Measurements from ENCODE around the gene C16orf90.

DNA sequence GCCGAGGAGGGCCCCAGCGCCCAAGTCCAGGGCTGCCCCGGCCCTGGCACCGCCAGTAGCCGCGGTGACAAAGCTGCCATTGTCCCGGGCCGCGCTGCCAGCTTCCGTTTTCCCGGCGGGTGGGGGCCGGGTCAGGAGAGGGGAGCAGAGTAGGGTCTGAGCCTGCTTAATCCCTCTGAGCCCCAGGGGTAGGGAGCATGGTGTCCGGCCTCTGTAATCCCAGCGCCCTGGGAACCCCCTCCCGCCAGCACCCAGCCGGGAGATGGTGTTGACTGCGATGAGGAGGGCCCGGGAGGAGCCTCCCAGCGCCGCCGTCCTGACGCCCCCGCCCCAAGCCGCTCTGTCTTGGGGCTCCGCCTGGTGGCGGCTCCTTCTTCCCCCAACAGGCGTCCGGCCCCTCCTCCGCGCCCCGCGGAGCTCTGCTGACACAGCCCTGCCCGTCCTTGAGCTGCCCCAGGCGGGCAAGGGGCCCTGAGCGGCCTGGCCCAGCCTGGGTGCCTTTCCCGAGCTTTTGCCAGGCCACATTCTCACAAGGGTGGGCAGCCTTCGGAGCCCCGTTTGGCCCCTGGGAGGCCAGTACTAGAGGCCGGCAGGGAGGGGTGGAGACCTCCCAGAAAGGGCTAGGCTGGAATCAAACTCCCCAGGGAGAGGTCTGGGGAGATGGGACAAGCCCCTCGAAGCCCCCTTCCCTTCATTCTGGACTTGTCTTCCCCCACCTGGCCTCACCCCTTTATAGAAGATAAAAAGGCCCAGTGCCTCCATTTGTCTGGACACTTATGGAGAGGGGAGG, 959 bp downstream of the PAQR4 start:
- PRO-cap = no peak

DNA sequence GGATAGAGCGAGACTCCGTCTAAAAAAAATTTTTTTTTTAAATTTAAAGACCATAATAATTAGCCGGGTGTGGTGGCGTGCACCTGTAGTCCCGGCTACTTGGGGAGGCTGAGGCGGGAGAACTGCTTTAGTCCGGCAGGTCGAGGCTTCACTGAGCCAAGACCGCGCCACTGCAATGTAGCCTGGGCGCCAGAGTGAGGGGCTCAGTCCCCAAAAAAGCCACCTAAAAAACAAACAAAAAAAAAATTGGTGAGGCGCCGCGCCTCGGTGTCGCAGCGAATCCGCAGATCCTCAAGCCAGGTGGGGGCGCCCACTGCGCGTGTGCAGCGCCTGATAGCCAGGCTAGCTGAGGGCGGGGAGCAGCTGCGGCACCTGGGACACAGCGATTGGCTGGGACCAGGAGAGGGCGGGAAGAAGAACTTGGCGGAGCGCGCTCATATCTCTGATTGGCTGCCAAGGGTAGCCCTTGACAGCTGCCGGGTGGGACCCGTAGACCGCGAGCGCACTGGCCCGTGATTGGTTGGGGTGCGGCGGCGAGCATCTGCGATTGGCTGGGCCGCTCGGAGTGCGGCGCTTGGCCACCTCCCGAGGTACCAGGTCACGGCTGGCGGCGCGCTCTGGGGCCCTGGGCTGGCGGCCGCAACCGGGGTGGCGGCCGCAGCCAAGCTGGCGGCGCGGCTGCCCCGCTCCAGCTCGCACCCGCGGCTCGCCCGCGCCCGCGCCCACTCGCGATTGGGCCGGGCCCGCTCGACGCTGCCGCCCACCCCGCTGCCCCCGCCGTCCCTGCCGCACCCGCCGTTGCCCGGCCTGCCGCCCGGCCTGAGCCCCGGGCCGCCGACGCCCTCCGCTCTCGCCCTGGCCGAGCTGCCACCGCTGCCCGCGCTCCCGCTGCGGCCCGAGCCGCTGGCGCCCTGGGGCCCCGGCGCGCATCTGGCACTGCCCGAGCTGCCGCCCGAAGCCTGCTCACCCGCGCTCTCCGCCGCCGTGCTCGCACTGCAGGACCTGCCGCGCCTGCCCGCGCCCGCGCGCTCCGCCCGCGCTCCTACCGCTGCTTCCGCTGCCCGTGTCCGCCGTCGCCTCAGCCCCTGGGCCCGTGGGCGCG, 8.8 kb upstream of the CLDN9 start:
- PRO-cap = bidirectional peak, plus-strand start at position 601 of the sequence, minus-strand start at position 308 of the sequence

GRCh38 chr16:3074727-3075508, 9.5 kb downstream of the IL32 start:
- PRO-cap = bidirectional peak, plus-strand start at chr16:3075172, minus-strand start at chr16:3075042

DNA sequence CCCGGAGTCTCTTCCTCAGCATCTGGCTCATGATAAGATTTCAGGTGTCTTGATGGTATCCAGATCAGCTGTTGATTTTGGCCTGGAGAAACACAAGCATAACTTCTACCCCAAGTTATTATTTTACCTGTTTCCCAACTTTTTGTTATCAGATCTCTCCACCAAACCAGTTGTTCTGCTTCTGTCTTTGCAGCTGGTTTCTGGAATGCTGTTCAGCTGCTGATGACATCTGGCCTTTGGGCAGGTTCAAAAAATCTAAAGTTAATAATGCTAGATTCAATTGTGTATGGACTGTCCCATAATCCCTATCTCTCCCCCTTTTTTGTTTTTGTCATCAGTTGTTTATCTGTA, 13.0 kb downstream of the IL32 start:
- PRO-cap = no peak

- PRO-cap = no peak
Measured at GRCh38 chr16:3125430-3126321, 9.2 kb upstream of the ZNF213 start.

- PRO-cap = no peak
Measured at GRCh38 chr16:3182523-3183202, 47.8 kb downstream of the ZNF213 start.

DNA sequence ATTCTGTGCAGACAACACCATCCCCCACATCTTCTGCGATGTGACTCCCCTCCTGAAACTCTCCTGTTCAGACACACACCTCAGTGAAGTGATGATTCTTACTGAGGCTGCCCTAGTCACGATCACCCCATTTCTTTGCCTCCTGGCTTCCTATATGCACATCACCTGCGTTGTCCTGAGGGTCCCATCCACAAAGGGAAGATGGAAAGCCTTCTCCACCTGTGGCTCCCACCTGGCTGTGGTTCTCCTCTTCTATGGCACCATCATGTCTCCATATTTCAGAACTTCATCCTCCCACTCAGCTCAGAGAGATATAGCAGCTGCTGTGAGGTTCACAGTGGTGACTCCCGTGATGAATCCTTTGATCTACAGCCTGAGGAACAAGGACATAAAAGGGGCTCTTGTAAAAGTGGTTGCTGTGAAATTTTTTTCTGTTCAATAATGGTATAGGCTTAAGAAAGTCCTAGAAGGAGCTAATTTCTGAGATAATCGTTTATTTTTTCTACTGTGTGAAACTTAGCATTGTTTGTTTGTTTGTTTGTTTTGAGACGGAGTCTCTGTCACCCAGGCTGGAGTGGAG, 18.8 kb downstream of the ZNF200 start:
- PRO-cap = no peak

GRCh38 chr16:3485263-3485814, 9.9 kb downstream of the C16orf90 start:
- PRO-cap = no peak

DNA sequence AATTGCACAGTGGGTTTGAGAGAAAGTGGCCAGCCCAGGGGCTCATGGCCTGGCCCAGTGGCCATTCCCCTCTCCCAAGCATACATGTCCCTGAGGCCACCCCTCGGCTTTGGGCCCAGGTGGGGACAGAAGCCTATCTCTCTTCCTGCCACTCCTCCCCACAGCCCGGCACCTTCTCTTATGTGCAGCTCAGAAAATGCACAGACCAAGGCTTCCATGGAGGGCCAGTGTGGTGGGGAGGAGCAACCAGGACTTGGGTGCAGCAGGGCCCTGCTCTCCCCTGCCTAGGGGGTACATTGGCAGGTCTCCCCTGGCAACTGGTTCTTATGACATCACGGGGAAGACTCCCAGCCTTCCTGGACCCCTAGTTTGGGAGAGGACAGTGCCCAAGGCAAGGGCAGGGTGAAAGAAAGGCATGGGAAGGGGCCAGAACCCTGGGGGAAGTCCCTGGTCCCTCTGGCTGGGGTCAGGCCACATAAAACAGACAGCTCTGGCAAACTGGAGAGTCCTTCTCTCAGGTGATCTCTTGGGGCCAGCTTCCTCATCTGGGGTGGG, at the start of gene C16orf90:
TSS of gene C16orf90 (minus strand) at position 286 of the 555 bp plus-strand sequence.
- PRO-cap = no peak

- PRO-cap = no peak
Measured at GRCh38 chr16:3588823-3590060, 12.0 kb upstream of the NLRC3 start.

DNA sequence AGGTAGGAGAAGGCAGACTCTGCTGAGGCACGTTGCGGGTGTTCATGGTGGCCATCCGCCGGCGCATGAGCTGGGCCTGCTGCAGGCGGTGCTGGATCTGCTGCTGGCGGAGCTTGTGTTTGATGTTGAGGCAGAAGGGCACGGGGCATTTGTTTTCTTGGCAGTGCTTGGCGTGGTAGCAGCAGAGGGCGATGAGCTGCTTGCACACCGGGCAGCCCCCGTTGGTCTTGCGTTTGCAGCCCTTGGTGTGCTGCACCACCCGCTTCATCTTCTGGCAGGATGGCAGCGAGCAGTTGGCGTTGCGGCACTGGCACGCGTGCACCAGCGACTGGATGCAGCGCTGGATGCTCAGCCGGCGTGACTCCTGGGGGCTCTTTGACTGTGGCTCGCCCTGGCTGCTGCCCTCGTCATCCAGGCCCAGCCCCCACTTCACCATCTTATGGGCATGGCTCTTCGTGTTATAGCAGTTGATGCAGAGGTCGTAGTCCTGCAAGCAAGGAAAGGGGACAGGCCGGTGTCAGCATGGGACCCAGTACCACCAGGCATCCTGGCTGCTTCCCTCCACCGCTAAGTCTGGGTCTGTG, 12.2 kb upstream of the TRAP1 start:
- PRO-cap = no peak

GRCh38 chr16:3736529-3737061, 19.3 kb upstream of the TRAP1 start:
- PRO-cap = no peak

- PRO-cap = no peak
Measured at GRCh38 chr16:3798069-3798308, 80.7 kb upstream of the TRAP1 start.

DNA sequence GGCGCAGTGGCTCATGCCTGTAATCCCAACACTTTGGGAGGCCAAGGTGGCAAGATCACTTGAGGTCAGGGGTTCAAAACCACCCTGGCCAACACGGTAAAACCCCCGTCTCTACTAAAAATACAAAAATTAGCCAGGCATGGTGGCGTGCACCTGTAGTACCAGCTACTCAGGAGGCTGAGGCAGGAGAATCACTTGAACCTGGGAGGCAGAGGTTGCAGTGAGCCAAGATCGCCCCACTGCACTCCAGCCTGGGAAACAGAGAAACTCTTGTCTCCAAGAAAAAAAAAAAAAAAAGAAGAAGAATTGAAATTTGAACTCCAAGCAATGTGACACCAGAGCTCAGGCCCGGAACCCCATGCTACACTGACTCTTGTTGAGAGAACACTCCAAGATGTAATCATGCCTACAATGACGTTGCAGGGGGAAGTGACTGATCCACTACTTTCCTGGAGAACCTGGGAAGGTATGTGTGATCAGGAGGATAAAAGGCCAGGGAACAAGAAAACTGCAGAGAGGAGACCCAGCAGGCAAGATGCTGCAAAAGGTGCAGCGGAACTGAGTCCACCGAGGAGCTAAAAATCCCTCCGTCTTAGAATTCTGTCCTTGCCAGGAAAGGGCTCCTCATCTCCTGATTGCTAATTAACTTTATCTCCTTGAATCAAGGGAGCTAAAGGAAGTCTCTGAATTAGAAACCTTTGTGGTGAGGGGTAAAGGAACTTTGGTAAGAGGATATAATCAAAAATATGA, 57.9 kb downstream of the ADCY9 start:
- PRO-cap = no peak

GRCh38 chr16:4111867-4112751, 4.1 kb downstream of the ADCY9 start:
- PRO-cap = no peak

GRCh38 chr16:4207978-4209025, 33.6 kb downstream of the SRL start:
- PRO-cap = no peak

GRCh38 chr16:4244175-4244820, 2.4 kb upstream of the SRL start:
- PRO-cap = no peak

DNA sequence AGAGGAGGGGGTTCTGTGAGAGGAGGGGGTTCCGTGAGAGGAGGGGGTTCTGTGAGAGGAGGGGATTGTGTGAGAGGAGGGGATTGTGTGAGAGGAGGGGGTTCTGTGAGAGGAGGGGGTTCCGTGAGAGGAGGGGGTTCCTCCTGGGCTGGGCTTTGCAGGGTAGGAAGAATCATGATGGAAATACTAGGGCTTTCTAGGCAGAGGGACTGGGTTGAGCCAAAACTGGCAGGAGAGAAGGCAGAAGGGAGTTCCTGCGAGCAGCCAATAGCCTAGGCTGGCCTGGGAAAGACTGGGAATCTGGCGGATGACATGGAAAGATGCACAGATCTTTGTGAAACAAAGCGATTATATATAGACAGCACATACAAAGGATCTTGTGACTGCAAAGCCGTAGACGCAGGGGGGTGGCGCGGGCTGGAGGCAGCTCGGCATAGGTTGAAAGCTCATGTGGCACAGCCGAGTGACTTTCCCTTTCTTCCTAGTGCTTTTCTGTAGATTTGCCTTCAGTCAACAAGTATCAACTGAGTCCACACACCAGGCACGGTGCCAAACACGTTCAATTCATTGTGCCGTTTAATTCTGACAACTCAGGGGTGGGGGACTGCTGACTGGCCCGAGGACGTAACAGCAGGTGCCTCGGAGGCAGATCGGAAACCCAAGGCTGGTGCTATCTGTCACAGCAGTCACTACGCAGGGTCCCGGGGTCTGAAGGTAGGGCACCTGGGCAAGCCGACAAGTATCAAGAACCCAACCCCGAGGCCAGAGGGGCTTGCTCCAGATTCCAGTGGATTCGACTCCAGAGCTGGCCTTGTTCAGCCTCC, 6.2 kb downstream of the PAM16 start:
- PRO-cap = no peak

DNA sequence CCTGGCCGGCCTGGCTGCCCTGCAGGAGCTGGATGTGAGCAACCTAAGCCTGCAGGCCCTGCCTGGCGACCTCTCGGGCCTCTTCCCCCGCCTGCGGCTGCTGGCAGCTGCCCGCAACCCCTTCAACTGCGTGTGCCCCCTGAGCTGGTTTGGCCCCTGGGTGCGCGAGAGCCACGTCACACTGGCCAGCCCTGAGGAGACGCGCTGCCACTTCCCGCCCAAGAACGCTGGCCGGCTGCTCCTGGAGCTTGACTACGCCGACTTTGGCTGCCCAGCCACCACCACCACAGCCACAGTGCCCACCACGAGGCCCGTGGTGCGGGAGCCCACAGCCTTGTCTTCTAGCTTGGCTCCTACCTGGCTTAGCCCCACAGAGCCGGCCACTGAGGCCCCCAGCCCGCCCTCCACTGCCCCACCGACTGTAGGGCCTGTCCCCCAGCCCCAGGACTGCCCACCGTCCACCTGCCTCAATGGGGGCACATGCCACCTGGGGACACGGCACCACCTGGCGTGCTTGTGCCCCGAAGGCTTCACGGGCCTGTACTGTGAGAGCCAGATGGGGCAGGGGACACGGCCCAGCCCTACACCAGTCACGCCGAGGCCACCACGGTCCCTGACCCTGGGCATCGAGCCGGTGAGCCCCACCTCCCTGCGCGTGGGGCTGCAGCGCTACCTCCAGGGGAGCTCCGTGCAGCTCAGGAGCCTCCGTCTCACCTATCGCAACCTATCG, 10.2 kb downstream of the VASN start:
- PRO-cap = no peak

DNA sequence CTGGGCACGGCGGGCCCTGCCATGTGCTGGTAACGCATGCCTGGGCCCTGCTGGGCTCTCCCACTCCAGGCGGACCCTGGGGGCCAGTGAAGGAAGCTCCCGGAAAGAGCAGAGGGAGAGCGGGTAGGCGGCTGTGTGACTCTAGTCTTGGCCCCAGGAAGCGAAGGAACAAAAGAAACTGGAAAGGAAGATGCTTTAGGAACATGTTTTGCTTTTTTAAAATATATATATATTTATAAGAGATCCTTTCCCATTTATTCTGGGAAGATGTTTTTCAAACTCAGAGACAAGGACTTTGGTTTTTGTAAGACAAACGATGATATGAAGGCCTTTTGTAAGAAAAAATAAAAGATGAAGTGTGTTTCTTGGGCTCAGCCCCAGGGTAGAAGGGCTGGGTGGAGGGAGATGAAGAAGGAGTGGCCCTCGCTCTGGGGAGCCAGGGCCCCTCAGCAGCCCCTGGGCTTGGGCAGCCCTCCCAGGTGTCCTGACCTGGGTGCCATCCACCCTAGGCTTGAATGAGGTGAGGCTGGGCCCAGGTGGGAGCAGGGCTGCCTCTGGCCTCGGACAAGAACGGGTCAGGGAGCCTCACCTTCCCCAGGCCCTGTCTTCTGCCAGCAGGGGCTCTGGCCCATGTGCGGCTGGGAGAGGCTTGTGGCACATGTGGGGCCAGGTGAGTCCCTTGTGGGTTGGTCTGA, 11.7 kb downstream of the VASN start:
- PRO-cap = no peak